HCT116 (cell line): ENCODE data around the gene SNUPN.

DNA sequence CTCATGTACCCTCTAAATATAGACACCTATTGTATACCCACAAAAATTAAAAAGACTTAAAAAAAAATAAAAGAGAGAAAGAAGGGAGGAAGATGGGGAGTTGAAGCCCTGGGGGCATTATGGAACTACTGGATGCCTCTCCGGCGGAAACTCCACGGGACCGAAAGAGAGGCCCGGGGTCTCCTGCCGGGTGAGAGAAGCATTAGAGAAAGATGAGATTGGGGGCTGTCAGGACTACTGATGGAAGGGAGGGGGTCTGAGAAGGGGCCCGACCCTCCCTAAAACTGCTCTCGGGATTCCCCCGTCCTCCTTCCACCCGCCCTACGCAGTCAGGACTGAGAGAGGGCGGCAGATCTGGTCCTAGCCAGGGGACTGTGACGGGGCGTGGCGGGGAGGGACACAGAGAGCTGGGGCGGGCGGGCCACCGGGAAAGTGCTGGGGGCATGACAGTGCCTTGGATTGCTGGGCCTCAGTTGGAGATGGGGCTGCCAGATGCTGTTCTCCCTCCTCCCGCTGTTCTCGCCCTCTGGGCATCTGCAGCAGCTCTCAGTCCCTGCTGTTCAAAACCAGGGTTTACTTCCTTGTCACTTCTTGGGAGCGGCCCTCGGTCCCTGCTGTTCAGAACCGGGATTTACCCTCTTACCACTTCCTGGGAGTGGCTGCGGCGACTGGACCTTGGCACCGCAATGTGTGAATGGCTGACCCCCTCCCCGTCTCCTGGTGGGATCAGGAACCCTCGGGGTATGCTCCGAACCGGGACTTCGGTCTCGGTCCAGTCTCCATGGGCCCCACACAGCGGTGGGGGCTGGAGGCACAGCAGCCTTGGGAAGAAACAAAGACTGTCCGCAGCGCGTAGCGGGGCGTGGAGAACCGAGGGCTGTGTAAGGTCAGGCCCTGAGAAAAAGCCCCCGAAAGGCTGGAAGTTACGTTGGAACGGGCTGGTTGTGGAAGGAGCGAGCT, 1.8 kb upstream of the RPP25 start:
- RRBS, result no CpG with 5 or more reads among the region's 43 CpGs

DNA sequence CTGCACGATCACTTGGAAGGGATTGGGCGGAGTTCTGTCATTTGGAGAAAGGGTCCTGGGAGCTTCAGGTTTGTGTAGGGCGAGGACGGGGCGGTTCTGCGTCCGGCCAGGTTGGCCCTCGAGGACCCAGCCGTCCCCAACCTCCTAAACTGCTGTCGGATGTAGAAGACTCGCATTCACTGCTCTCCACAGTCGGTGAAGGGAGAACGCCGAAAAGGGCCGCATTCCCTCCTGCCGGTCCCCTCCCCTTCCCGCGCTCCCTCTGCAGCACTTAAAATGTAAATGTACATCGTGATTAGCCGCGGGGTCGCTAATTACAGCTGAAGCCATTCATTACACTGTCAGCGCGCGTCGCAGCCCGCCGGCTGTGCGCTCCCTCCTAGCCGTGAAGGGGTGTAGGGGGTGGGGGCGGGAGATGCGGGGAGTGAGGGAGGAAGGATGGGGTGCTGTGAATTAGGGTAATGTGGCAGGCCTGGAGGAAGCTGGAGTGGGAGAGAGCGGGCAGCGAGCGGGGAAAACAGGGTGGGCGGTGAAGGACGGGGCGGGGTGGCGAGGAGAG, 2.6 kb upstream of the RPP25 start:
- RRBS, result no CpG with 5 or more reads among the region's 39 CpGs

- RRBS, result no CpG with 5 or more reads among the region's 1 CpG
Measured at GRCh38 chr15:75149933-75150586, 51.6 kb upstream of the C15orf39 start.

- RRBS, result 20% methylated on average over 2 of the region's 17 CpGs
Measured at GRCh38 chr15:75200556-75201334, 937 bp upstream of the C15orf39 start.

DNA sequence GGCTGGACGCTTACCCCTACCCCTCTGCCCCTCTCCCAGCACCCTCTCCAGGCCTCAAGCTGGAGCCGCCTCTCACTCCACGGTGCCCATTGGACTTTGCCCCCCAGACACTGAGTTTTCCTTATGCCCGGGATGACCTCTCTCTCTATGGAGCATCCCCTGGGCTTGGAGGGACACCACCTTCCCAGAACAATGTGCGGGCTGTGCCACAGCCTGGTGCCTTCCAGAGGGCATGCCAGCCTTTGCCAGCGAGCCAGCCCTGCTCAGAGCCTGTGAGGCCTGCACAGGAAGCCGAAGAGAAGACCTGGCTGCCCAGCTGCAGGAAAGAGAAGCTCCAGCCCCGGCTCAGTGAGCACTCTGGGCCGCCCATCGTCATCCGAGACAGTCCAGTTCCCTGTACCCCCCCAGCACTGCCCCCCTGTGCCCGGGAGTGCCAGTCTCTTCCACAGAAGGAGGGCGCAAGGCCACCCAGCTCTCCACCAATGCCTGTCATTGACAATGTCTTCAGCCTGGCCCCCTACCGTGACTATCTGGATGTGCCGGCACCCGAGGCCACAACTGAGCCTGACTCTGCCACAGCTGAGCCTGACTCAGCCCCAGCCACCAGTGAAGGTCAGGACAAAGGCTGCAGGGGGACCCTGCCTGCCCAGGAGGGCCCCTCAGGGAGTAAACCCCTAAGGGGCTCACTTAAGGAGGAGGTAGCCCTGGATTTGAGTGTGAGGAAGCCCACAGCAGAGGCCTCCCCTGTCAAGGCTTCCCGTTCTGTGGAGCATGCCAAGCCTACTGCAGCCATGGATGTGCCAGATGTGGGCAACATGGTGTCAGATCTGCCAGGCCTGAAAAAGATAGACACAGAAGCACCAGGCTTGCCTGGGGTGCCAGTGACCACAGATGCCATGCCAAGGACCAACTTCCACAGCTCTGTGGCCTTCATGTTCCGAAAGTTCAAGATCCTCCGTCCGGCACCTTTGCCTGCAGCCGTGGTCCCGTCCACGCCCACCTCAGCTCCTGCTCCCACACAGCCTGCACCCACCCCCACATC, 5.7 kb downstream of the C15orf39 start:
- RRBS, result 96% methylated on average over 7 of the region's 23 CpGs

- RRBS, result no CpG with 5 or more reads among the region's 2 CpGs
Measured at GRCh38 chr15:75578118-75578334, 1.1 kb downstream of the PTPN9 start.

DNA sequence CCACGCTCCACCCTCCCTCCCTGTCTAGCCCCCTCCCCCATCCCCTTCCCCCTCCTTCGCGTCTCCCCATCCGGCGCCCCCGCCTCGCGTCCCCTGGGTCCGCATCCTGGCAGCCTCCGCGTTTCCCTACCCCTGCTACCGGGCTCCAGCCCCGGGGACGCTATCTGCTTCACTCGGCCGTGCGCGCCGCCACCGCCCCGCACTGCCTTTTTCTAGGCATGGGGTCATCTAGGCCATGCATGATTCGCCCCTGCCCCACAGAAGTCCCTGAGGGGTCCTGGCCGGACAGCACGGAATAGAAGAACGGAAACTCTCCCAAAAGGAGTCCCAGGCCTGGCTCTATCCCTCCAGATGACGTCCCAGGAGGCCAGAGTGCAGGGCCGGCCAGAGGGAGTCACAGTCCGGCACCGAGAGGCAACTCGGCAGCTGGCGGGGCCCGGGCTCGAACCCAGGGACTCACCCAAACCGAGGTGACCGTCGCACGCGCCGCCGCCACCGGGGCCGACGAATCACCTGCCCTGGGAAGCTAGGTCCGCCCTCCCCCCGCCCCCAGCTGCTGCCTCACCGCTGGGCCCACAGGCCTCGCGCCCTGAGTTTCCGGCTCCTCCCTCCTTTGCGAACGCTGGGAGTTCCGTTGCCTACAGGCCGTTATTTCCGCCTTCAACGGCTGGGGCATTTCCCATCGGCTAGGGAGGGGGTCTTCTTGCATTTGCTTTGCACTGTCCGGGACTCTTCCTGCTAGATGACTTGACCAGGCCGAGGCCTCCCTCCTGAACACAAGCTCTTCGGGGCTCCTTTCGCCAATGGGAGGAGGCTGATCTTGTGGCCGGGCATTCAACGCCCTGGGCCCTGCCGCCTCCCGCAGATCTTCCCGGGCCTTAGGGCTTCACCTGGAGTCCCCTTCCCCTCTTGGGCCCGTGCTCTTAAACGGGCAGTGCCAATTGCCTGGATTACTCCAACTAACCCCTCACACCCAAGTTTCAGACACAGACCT, at the start of gene SNUPN:
Gene SNUPN (minus strand): TSS at position 520 of the 994 bp plus-strand sequence.
- RRBS, result 1% methylated on average over 39 of the region's 67 CpGs

DNA sequence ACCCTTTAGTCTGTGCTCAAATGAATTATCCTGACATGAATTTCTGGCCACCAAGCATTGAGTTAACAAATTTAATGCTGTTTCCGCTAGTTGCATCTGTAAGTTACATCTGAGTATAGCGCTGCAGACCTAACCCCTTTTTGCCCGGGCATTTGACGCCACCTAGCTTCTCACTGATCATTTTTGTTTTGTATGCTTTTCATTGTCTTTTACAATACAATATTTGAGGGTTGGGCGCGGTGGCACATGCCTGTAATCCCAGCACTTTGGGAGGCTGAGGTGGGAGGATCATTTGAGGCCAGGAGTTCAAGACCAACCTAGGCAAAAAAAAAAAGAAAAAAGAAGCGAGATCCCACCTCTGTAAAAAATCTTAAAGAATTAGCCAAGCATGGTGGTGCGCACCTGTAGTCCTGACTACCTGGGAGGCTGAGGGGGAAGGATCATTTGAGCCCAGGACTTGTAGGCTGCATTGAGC, 915 bp upstream of the IMP3 start:
- RRBS, result no CpG with 5 or more reads among the region's 8 CpGs

GRCh38 chr15:75648145-75648720, 521 bp downstream of the SNX33 start:
- RRBS, result 40% methylated on average over 14 of the region's 32 CpGs

- RRBS, result no CpG with 5 or more reads among the region's 8 CpGs
Measured at GRCh38 chr15:75673982-75674553, 26.4 kb downstream of the SNX33 start.

DNA sequence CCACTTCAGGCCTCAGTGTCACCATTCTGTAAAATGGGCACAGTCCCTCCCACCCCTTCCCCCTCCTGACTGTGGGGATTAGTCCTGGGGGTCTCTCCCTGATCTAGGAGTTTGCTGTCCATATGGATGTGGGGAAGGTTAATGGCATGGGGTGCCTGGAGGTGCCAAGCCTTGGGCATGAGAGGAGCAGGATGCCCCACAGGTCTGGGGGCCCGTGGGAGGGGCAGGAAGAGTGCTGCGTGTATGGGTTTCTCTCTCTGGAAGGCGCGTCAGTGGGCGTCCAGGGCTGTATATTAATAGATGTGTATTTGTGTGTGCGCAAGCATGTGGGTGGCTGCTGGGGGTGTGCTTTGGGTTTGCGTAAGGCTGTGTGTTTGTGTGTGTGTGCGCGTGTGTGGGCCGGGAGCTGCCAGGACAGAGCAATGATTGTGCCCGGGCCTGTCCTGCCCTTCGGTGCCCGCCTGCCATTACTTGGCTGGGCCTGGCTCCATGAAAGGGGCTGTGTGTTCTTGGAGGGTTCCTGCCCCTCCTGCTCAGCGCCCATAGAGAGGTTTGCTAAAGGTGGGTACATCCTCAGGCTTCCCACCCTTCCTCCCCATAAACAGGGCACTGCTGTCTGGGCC, 16.4 kb downstream of the CSPG4 start:
- RRBS, result no CpG with 5 or more reads among the region's 14 CpGs

DNA sequence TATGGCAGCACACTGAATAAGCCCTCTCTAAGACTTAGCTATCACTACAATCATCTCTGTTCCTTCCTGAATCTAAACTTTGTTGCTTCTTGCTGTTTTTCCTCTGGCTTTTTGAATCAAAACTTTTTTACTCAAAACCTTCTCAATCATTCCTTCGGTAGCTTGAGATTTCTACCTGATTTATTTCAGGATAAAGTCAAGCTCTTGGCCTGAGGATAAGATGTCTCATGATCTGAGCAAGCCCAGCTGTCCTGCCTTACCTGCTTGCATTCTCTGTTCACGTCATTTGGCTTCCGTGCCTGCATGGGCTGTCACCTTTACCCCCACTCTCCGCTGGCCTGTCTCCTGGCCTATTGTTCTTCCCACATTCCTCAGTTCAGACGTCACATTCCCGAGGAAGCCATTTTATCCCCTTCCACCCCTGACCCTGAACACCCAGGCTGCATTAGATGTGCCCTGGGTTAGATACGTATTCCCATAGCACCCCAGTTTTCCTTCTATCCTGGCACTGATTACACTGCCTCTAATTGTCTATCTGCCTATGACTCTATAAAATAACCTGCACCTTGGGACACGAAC, 19.5 kb upstream of the UBE2Q2 start:
- RRBS, result no CpG with 5 or more reads among the region's 8 CpGs

DNA sequence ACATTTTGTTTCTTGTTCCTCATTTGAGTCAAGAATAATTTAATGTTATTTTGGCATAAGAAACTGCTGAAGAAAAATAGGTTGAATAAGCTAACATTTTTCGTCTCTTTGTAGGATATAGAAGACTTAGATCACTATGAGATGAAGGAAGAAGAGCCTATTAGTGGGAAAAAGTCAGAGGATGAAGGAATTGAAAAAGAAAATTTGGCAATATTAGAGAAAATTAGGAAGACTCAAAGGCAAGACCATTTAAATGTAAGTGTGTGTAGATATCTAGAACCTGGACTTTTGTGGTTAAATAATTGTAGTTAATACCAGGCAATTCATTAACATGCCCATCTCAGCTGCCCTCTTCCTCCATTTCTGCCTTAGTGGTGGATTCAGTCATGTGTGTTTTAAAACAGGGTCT, 30.1 kb downstream of the UBE2Q2 start:
- RRBS, result no CpG with 5 or more reads among the region's 1 CpG

DNA sequence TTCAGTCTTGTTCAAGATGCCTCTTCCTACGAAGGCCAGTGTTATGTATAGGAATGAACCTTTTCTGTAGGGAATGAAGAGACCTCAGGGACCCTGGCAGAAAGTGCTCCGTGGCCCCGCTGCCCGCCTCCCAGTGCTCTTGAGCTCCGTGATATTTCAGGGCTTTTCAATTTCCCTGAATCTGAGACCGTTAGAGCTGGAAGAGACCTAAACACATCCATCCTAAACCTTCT, 80.6 kb downstream of the TMEM266 start:
- RRBS, result no CpG with 5 or more reads among the region's 6 CpGs

DNA sequence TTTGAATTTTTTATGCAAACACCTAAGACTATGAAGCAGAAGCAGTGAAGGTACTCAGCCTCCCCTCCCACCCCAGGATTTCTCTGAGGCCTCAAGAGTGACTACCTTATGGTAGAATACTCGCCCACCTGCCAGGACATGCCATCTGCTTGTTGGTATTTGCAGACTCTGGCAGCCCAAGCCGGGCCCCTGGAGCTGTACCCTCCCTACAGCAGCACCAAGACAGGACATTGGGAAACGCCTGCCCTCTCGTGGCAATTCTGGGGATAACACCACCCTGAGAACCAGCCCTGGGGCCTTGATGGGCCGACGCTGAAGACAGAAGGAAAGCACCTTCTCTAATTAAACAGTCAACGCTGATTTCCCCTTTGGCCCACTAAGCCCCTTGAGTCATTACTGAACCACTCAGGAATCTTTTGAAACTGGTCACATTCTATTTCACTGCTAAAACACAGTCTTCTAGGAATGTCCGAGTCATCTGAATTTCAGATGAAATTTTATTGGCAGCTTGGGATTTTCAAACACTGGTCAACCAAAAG, 91.2 kb downstream of the TMEM266 start:
- RRBS, result no CpG with 5 or more reads among the region's 8 CpGs

- RRBS, result no CpG with 5 or more reads among the region's 11 CpGs
Measured at GRCh38 chr15:76161177-76161619, 101.4 kb downstream of the TMEM266 start.

DNA sequence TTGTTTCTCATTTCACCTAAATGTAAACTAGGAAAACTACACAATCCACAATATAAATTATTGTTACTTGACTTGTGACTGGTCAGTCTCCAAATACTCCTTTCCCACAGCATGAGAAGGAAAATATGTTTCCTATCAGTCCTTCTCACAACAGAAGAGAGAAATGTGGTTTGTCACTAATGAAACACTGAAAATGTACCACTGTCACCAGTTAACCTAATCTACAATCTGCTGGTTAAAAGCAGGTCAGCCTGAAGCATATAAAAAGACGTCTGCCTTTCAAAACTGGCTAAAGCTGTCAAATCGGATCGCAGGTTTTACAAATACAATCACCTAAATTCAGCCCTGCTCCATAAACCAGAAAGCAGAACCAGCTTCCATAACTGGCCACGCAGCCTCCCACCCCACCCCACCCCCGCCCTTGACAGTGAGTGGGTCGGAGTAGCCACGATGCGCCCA, 796 bp downstream of the ETFA start:
- RRBS, result no CpG with 5 or more reads among the region's 8 CpGs

- RRBS, result no CpG with 5 or more reads among the region's 8 CpGs
Measured at GRCh38 chr15:76576543-76577241, 240.1 kb downstream of the ISL2 start.

DNA sequence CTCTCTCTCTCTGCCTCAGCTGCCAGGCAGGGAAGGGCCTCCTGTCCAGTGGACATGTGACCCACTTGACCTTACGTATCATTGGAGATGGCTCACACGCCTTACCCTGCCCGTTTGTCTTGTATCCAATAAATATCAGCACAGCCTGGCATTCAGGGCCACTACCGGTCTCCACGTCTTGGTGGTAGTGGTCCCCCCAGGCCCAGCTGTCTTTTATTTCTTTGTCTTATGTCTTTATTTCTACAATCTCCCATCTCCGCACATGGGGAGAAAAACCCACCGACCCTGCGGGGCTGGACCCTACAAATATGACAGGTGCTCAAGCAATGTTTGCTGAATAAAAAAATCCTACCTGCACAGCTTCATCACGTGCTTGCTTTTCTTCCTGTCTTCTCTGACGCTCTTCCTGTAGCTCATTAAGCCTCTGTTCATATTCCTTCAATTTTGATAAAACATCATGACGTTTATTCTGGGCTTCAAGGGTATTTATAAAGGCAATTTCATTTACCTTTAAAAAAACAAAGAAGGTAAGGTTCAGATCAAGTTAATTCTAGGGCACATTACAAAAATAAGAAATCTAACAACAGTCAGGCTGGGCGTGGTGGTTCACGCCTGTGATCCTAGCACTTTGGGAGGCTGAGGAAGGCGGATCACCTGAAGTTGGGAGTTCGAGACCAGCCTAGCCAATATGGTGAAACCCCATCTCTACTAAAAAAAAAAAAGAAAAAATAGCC, 172.1 kb downstream of the SCAPER start:
- RRBS, result no CpG with 5 or more reads among the region's 15 CpGs

DNA sequence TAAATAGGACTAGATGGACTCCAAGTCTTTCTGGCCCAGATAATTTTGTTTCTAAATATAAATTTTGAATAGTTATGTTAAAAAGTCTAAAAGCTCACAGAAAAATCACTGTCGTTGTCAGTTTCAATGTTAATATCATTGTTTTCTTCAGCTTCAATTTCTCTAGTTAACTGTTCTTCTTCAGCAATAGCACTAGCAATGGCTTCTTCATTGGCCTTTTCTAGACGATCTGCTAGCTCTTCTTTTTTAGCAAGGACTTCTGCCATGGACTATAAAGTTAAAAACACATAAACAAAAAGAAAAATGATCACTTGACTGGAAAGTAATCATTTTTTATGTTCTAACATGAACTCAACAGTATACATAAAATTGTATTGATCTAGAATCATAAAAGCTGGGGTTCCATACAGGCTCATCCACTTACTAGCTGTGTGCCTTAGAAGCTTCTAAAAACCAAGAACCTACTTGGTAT, 138.3 kb downstream of the SCAPER start:
- RRBS, result no CpG with 5 or more reads among the region's 2 CpGs